Daoy (cell line): ENCODE results near the genes ITPKB and GJC2.

DNA sequence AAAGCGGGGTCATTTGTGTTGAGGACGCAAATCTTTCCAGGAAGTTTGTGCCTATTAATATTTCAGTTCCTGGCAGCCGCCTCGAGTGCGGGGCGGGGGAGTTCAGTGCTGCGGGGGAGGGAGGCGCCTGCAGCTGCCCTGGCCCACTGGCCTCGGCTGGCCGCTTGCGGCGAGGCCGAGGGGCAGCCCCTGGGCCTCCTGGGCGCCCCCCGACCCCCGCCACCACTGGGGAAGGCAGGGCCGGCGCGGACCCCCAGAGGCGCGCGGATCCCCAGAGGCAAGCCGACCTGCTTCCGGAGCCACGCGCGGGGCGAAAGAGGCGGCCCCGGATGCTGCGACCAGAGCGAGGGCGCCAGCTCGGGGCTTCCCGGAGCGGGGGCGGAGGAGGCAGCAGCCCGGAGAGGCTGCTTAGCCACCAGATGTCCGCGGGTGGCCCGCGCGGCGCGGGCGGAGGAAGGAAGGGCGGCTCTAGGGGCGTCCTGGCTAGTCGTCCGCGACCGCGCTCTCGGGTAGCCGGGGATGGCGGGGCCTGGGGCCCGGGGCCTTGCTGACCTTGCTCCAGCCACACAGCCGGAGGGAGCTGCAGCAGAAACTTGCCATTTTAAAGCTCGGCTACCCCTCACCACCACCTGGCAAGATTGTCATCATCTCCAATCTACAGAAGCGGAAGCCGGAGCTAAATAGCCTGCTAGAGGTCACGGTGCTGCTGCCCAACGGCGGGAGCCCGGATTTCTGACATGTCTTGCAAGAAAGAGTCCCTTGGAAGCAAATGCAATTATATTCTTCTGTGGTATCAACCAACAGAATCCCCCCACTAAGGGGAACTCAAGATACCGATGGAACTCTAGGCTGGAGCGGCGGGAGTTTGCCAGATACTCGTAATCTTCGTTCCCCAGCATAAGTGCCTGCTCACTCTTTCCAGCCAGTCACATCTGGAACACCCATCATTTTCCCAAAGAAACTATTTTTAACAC is 48.1 kb downstream of the H3-3A start:
- RAMPAGE, long total RNA: no peak

DNA sequence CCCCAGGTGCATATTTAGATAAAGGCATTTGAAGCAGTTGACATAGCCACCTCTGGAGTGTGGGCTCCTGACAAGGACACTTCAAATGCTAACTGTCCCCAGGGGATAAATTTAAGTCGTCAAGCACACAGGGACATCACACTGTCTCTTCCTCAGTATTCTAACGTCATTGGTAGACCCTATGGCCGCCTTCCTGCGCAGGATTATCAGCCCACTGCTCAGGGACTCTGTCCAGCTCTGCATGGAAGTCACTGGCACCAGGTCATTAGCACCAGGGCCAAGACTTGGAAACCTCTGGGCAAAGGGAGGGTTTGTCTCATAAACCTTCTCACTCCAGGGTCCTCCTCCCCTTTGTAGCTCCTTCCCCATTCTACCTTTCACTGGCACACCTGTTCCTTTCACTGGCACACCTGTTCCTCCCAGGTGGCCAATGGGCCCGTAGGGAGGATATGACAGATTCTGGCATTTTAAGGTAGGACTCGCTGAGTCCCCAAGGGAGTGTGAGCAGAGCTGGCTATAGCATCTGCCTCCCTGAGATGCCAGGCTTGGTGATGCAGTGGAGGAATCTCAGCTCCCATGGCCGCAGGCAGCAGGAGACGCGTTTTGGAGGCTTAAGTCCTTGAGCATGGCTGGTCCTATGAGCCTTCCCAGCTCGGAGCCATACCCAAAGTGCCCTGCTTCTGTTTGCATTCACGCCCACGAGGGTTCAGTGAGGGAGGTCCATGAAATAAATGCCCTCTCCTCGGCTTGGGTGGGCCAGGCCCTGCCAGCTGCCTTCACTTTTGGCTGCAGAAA is 49.0 kb downstream of the H3-3A start:
- RAMPAGE, long total RNA: no peak

DNA sequence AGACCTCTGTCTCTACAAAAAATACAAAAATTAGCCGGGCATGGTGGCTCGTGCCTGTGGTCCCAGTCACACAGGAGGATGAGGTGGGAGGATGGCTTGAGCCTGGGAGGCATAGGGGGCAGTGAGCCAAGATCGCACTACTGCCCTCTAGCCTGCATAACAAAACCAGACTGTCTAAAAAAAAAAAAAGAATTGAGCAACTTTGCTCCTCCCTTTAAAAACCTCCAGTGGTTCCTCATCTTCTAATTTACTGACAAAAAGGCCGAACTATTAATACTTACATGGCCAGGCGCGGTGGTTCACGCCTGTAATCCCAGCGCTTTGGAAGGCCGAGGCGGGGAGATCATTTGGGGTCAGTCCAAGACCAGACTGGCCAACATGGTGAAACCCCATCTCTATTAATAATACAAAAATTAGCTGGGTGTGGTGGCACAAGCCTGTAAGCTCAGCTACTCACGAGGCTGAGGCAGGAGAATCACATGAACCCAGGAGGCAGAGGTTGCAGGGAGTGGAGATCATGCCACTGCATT is 4.4 kb downstream of the ACBD3 start:
- RAMPAGE, long total RNA: no peak

DNA sequence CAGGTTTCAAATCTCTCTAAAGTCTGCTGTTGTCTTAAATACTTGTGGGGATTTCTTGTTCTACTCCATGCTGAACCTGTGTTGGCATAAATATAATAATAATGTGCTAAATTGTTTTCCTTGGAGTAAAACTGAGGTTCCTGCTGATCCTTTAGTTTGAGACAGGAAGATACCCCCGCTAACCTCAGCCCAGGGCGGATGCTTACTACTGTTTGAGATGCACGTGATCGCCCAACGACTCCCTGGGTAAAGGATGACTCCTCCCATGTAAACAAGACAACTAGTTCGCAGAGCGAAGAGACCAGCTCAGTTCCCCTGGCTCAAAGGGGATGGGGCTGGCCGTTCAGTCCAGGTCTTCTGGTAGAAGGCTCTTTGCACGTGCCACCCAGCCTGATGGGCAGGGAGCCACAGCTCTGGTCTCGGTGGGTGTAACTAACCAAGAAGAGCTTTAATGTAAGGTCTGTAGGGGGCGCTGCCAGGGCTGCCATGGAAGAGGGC is 49.3 kb upstream of the PARP1 start:
- RAMPAGE, long total RNA: no peak

DNA sequence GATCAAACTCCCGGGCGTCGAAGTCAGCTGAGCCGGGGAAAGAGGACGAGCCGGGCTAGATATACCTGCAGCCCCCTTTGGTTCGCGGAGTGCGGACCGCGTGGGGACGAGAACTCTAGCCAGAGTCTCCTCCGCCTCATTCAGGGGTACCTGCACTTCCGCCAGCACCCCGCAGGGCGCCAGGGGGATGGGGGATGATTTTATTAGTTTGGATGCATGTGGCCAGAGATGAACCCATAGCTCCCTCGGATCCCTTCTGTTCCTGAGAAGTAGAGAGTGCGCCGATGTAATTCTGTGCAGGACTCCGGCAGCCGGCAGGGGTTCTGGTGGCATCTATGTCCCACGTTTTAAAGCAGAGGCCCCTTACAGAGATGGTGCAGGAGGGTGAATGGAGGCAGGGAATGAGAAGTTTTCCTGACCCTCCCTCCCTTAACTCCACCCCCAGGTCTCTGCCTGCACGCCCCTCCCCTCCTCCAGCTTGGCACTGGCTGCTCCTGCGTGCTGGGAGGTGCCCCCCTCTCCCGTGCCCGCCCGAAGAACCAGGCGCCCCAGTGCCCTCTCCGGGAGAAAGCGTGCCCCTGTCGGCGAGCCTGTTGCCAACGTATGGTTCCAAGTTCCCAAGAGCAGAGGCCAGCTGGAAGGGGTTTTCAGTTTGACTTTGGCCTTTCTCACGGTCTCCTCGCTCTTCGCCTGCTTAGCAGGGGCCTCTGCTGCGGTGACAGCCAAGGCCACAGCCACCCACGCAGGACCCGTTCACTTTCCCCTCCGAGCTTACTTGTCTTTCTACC is 1.2 kb downstream of the STUM start:
- RAMPAGE, long total RNA: no peak

- RAMPAGE, long total RNA: no peak
Measured at GRCh38 chr1:226697751-226698351, 41.2 kb downstream of the ITPKB start.

GRCh38 chr1:226709430-226709949 is 29.6 kb downstream of the ITPKB start:
- RAMPAGE, long total RNA: no peak

- RAMPAGE, long total RNA: no peak
Measured at GRCh38 chr1:226714448-226715074, 24.5 kb downstream of the ITPKB start.

GRCh38 chr1:226717130-226717760 is 21.8 kb downstream of the ITPKB start:
- RAMPAGE, long total RNA: no peak

DNA sequence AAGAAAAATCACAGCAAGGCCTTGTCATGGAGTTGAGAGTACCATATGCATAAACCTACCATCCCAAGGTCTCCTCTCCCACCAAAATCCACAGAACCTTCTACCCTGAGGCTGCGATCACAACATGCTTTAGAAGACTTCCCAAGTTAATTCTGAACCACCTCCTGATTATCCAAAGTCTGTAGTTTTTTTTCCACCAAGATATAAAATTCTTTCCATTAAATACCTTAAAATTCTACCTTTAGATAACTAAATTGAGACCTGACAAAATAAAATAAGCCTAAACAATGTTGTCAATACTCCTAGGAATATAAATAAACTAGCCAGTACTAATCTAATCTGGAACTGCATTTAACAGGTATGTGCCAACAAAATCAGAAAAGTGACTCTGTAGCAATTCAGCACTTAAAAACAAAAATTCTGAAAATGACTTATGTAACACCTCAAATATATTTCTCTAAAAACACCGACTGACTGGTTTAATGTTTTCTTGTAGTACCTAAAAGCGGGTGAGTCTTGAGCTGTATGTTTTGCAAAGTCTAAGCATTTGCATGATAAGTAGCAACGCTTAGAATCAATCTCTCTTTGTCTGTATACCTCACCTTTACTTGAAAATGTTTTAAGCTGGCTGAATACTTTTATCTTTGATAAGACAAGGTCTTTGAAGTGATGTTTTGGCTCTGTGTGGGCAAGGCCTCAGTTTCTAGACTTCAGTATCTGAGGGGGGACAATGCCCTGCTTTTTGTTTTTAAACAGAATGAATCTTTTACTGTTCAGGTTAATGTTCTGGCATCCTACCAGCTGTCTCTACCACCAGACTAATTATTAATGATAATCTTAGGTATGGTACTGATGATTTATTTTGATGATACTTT is 8.4 kb downstream of the ITPKB start:
- RAMPAGE, long total RNA: no peak

- RAMPAGE, long total RNA: no peak
Measured at GRCh38 chr1:226738915-226739599, at the start of gene ITPKB. TSS of gene ITPKB (minus strand) at chr1:226739282.

DNA sequence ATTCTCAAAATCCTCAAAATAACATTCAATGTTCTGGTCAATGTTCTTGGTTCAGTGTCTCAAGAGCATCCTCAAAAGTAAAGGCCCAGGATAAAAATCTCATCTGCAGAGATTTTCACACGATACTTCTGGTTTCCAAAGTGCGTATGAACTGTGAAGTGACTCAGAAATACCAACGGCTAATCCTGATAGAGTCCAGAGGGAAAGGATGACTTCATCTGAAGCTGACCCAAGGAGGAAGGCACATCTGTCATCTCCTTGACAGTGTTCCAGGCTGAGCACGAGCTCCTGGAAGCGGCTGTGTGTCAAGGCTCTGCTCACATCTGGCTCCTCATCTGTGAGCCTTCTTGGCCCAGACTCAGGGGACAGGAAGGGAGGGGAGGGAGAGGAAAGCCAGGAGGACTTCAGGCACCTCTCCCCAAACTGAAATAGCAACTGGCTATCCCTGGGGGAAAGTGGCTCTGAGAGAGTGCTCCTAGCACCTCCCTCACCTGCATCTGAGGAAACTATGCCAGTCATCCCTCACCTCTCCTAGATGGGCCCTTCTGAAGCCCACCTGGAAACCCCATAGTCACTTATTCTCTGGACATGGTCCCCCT is 49.1 kb upstream of the PSEN2 start:
- RAMPAGE, long total RNA: no peak

GRCh38 chr1:226945018-226945914 is 5.2 kb downstream of the COQ8A start:
- RAMPAGE, long total RNA: no peak

GRCh38 chr1:226988019-226988694 is 48.1 kb downstream of the COQ8A start:
- RAMPAGE, long total RNA: no peak

GRCh38 chr1:227160400-227160899 is 157.8 kb downstream of the CDC42BPA start:
- RAMPAGE, long total RNA: no peak

DNA sequence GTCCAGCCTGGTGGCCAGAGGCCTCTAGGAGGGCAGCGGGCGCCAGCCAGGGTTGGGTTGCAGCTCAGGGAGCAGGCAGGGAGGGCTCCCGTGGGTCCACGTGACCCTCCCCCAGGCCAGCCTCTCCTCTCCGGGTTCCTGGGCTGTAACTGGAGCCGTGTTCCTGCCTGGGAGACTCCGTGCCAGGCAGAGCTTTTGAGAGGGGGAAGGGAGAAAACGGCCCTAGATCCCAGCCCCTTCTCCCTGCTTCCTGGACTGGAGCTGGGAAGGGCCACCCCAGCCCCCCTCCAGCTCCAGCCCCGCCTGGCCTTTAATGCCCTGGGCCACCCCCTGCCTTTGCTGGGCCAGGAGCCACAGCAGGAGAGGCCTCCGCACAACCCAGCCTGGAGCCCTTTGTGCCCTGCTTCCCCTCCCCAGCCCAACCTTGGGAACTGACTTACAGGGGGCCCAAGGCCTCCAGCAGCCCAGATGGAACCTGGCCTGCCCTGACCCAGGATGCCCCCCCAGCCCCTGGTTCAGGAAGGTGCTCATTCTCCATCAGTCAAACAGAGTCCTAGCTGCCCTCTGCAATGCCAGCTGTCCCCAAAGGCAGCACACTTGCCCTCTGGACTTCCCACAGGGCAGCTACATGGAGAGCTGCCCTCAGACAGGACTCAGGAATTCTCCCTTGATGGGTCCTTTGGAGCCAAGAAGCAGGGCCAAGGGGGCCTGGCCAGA is 2.2 kb downstream of the WNT9A start:
- RAMPAGE, long total RNA: no peak

DNA sequence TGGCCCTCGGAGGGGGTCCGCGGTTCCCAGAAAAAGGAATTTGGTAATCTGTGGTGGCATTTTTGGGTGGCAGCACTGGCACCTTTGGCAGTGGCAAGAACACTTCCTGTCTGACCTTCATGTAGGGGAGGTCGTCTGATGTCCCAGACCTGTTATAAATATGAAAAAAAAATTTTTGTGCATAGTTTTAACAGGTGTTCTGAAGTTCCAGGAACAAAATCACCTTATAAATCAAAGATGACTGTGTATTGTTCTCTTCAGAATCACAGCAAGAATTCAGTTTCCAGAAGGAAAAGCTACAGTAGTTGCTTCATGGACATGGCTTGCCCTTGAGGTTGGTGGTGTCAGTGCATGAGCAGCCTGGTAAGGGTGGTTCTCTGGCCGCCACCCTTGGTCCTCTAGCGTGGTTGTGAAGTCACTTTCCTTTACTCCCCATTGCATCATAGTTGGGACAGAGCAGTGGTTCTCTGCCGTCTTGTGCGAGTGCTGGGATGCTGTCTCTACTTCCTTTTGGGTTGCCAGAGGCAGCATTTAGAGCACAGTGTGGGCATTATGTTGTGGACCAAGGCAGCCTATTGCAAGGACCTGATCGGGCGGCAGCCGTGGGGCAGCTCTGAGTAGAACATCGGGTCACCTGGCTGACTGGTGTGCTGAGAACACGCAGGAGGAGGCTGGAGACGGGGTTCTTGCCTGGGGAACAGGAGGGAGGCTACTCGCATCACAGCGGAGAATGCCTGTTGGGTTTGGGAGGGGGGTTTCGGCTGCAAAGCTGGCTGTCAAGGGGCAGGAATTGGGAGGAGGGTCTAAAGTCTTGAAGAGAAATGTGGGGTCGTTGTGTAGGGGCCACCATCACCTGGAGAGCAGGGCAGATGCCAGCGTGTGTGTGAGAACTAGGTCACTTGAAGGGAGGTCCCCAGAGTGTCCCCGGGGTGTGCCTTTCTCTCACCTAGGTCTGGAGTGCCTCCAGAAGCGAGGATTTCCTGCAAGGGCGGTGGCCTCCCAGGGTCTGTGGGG is 6.2 kb downstream of the ARF1 start:
- RAMPAGE, long total RNA: no peak

DNA sequence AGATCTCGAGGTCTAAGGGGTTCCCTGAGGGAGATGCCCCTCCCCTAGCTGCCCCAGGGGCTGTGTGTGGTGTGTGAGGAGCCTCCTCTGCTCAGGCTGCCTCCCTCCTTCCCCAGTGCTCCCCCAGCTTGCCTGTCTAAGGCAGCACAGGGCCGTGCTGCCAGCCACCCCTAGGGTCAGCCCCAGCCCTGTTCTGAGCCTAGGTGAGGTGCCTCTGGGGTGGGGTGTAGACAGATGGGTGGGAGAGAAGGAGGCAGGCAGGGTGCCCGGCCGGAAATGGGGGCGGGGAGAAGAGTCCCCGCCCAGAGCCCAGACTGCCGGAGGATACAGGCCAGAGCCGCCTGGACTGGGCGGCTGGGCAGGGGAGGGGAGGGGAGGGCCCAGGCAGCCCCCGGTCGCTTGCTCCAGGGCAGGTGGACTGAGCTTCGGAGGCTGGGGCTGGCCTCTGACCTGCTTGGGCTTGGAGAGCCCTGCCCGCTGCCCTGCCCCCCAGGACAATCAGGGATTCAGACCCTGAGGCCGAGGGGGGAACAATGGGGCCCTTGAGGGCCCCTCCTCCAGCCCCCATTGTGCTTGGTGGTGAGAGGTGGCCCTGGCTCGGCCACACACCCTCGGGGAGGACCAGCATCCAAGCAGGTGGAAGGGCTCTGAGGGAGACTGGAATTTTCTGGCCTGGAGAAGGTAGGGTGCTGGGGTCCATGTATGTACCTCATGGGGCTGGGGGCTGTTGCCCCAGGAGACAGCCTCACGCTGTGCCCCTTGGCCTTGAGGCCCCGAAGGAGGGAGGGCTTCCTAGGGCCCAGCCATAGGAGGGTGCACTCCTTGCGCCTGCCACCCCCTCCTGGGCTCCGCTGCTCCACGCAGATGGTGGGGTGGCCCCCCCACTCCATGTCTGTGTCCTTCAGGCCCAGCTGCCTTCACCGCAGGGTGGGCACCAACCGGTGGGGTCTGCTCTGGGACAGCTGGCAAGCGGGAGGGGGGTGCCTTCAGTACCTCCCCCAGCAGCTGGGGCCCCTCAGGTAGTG is at the start of gene GJC2:
Gene GJC2, plus strand, starts transcription at position 604 of the 1,025 bp plus-strand sequence.
- RAMPAGE, long total RNA: no peak

- RAMPAGE, long total RNA: no peak
Measured at GRCh38 chr1:228227180-228227736, 19.4 kb downstream of the OBSCN start.

GRCh38 chr1:228297721-228298147 is 89.9 kb downstream of the OBSCN start:
- RAMPAGE, long total RNA: no peak